NCI-H460 (cell line): ENCODE measurements around a stretch of chr6.

DNA sequence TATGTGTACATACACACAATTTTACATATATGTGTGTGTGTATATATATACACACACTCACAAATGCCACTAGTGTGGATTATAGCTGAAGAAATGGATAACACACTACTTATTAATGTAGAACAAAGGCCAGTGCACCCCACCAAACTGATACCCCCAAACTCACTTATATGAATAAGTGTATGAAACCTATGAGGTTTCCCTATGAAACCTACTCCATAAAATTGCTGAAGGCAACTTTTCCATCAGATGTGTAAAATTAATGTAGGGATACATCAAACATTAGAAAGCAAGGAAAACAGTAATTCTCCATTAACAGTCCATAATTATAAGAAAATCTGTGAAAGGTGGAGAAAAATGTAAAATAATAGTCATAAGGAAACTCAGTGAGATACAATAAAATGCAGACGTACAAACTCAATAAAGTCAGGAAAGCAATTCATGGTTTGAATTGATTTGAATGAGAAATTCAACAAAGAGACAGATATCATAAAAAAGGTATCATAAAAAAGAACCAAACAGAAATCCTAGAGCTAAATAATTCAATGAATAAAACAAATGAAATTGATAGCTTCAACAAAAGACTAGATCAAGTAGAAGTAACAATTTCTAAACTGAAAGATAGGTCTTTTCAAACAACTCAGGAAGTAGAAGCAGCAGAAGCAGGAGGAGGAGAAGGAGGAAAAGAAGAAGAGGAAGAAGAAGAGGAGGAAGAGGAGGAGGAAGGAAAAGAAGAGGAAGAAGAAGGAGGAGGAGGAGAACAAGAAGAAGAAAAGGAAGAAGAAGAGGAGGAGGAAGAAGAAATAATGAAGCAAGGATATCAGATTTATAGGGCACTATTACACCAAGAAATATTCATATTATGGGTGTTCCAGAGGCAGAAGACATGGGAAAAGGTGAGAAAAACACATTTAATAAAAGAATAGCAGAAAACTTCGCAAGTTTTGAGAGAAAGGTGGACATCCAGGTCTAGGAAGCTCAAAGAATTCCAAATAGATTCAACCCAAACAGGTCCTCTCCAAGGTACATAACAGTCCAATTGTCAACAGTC is 92.2 kb upstream of the GMDS start:
RAMPAGE:
- cytosol, long total RNA = no peak
- long total RNA = no peak
- nucleus, long total RNA = no peak

DNA sequence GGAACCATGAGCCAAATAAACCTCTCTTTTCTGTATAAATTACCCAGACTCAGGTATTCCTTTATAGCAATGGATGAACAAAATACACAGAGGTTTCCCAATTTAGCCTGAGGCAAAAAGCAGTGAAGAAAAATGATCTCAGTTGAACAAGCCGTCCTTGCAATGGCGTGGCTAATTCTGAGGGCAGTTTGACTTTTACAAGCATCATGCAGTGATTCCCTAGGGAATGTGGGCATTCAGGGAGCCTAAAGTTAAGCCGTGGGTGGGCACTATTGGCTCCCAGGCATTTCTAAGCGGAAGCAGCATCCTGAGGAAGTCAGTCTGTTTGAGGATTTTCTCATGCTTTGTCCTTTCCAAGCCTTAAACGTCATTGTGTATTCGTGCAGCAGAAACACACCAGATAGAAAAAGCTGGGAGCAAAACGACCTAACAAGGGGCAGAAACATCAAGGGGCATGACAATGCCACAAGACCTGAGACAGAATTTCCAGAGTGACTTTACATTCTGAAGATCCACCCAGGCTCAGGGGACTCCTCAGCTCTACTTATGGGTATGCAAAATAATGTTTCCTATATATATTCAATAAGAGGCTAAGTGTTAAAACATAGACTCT is 133.8 kb downstream of the MYLK4 start:
RAMPAGE:
- cytosol, long total RNA = no peak
- long total RNA = no peak
- nucleus, long total RNA = no peak

RAMPAGE:
- cytosol, long total RNA = no peak
- long total RNA = no peak
- nucleus, long total RNA = no peak
Measured at GRCh38 chr6:2734037-2734530, 16.6 kb downstream of the MYLK4 start.

DNA sequence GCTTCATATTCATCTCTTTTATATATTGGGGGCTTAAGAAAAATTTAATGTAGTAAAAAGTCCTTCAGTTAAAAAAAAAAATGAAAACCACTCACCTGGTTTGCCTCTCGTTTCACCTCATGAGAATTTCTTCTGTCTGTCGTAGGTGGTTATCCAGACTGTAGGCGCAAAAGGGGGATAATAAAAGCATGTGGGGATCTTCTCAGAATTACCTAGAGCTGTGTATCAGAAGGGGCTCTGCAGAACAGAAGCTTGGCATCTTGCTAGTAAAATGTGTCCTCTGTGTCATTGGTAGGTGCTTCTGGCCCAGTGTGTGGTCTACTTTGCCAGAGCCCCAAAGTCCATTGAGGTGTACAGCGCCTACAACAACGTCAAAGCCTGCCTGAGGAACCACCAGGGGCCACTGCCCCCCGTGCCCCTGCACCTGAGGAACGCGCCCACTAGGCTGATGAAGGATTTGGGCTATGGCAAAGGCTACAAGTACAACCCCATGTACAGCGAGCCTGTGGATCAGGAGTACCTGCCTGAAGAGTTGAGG is 19.6 kb downstream of the WRNIP1 start:
RAMPAGE:
- cytosol, long total RNA = no peak
- long total RNA = no peak
- nucleus, long total RNA = no peak

DNA sequence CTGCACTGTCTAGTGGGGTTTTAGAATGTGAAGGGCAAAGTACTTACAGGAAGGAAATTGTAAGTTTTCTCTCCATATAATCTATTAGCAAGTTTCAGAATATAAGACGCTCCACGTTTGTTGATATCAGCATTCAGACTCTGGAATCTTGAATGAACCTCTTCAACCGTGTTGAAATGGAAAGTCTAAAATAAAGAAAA is 3.3 kb downstream of the SERPINB1 start:
RAMPAGE:
- cytosol, long total RNA = no peak
- long total RNA = no peak
- nucleus, long total RNA = no peak

RAMPAGE:
- cytosol, long total RNA = no peak
- long total RNA = no peak
- nucleus, long total RNA = no peak
Measured at GRCh38 chr6:2860861-2862016, 19.6 kb upstream of the SERPINB1 start.

RAMPAGE:
- cytosol, long total RNA = no peak
- long total RNA = no peak
- nucleus, long total RNA = no peak
Measured at GRCh38 chr6:2865137-2865535, 23.5 kb upstream of the SERPINB1 start.

GRCh38 chr6:2877079-2877690 is 25.9 kb downstream of the SERPINB9 start:
RAMPAGE:
- cytosol, long total RNA = no peak
- long total RNA = no peak
- nucleus, long total RNA = no peak

RAMPAGE:
- cytosol, long total RNA = no peak
- long total RNA = no peak
- nucleus, long total RNA = no peak
Measured at GRCh38 chr6:2890141-2890541, 13.0 kb downstream of the SERPINB9 start.

RAMPAGE:
- cytosol, long total RNA = no peak
- long total RNA = no peak
- nucleus, long total RNA = no peak
Measured at GRCh38 chr6:2890849-2891501, 12.1 kb downstream of the SERPINB9 start.

GRCh38 chr6:2982420-2982974 is 11.1 kb upstream of the SERPINB6 start:
RAMPAGE:
- cytosol, long total RNA = no peak
- long total RNA = no peak
- nucleus, long total RNA = no peak

GRCh38 chr6:2998718-2999776 is 647 bp upstream of the NQO2 start:
RAMPAGE:
- cytosol, long total RNA = no peak
- long total RNA = no peak
- nucleus, long total RNA = no peak

RAMPAGE:
- cytosol, long total RNA = no peak
- long total RNA = no peak
- nucleus, long total RNA = no peak
Measured at GRCh38 chr6:3027953-3028720, 28.4 kb downstream of the NQO2 start.

DNA sequence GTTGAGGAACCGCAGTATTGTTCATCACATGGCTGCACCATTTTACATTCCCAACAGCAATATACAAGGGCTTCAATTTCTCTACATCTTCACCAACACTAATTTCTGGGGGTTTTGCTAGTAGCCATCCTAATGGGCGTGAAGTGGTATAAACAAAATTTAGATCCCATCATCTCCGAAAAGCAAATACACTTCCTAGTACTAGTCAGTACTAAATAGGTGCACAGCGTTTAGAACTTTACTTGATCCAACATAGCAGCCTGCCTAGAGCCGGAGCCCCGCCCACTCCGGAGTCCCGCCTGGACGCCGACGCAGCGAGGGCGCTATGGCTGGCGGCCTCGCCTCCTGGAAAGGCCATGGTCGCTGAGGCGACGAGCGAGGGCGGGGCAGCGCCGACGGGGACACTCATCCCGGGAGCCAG is 433 bp upstream of the BPHL start:
RAMPAGE:
- cytosol, long total RNA = no peak
- long total RNA = no peak
- nucleus, long total RNA = no peak

GRCh38 chr6:3228221-3228897 is 906 bp upstream of the TUBB2B start:
RAMPAGE:
- cytosol, long total RNA = no peak
- long total RNA = no peak
- nucleus, long total RNA = no peak

RAMPAGE:
- cytosol, long total RNA = no peak
- long total RNA = no peak
- nucleus, long total RNA = no peak
Measured at GRCh38 chr6:3345744-3346530, 87.2 kb downstream of the PSMG4 start.

GRCh38 chr6:3421715-3422057 is 35.2 kb downstream of the SLC22A23 start:
RAMPAGE:
- cytosol, long total RNA = no peak
- long total RNA = no peak
- nucleus, long total RNA = no peak

GRCh38 chr6:3454958-3455456 is 1.8 kb downstream of the SLC22A23 start:
RAMPAGE:
- cytosol, long total RNA = no peak
- long total RNA = no peak
- nucleus, long total RNA = no peak

RAMPAGE:
- cytosol, long total RNA = no peak
- long total RNA = no peak
- nucleus, long total RNA = no peak
Measured at GRCh38 chr6:3455457-3456482, 1.1 kb downstream of the SLC22A23 start.

DNA sequence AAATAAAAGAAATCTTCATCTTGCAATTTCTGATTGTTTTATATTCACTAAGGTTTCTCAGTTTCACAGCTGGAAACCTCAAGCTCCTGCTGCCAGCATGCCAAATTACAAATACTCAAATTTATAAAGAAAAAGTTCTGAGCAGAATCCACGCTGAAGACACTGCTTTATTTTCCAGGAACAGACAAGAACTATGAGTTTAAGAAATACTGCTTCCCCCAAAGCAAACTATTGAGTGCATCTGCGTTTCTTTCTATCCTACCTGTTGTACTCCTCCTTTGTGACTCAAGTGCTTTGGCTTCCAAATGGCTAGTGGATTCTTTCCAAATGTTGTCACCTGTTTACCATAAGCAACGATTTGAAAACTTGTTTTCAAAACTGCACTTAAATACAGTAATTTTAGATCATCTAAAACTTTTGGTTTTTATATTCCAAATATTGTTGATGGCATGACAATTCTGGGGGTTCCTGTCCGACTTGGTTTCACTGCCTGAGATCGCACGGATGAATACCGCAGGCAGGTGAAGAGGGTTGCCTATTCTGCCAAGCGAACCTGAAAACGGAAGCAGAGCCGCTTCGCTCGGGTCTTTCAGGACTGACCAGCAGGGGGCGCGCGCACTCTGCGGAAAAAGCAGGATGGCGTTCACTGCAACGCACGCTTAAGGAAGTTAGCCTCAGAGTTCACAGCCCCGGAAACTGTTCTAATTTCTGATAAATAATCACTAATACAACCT is 9.4 kb downstream of the PXDC1 start:
RAMPAGE:
- cytosol, long total RNA = no peak
- long total RNA = no peak
- nucleus, long total RNA = no peak